Tongue (tissue), 2 donors: ENCODE data around the genes CLEC5A, PRSS2 and EPHB6.

DNA sequence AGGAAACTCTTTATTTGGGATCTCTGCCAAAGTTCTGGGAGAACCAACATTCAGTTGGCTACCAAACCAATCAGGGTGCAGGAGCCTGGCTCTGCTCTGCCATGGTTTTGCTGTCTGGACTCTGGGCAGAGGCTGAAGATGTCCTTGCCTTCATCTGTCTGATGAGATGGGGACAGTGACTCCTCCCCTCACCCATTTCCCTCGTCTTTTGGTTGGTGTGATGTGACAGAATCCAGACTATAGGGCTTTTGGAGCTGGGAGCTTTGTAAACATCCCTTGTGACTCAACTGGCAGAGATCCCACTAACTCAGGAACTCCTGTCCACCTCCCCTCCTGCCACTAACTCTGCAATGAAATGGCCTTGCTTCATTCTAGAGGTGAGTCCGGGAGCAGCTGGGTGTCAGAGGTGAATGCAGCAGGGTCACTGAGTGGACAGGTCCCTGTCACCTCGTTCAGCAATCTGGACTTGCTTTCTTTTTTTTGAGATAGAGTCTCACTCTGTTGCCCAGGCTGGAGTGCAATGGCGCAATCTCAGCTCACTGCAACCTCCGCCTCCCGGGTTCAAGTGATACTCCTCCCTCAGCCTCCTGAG, 73.0 kb downstream of the DENND2A start:
- RAMPAGE, long total RNA, result no peak

DNA sequence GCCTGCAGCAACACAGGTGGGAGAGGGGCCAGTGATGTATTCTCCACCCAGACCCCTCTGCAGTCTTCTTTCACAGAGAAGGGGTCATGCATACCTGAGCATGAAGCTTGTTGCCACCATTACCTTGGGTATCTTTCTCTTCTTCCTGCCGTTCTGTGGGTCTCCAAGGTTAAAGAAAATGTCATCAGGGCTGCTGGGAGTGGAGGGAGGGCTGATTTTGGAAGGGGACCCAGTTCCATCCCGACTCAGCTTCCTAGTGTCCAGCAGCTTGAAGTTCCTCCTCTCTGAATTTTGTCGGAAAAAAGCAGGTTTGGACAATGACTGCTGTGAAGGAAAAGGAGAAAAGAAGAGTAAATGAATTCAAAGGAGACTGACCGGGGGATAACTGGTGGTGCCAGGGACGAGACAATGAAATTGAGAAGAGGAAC, 66.9 kb downstream of the DENND2A start:
- RAMPAGE, long total RNA, result no peak

DNA sequence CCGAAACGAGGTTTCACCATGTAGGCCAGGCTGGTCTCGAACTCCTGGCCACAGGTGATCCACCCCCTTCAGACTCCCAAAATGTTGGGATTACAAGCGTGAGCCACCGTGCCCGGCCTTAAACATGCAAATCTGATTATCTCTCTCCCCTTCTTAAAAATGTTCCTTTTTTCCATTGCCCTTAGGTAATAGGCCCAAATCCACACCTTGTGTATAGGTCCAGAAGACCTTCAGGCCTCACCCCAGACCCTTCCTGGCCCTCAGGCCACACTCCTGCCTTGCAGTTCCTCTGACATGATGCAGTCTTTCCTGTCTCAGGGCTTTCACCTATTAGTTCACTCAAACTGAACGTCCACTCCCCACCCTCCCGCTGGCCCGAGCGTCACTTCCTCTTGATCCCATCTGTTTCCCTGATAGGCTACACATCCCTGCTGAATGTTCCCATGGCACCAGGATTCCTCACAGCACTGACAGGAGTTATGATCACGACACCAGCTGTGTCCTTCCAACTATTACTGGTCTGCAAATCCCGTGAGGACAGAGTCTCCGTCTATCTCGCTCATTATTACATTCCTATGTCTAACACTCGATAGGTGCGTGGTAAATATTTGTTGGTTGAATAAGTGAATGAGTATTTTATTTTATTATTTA, 46.4 kb downstream of the DENND2A start:
- RAMPAGE, long total RNA, result no peak

DNA sequence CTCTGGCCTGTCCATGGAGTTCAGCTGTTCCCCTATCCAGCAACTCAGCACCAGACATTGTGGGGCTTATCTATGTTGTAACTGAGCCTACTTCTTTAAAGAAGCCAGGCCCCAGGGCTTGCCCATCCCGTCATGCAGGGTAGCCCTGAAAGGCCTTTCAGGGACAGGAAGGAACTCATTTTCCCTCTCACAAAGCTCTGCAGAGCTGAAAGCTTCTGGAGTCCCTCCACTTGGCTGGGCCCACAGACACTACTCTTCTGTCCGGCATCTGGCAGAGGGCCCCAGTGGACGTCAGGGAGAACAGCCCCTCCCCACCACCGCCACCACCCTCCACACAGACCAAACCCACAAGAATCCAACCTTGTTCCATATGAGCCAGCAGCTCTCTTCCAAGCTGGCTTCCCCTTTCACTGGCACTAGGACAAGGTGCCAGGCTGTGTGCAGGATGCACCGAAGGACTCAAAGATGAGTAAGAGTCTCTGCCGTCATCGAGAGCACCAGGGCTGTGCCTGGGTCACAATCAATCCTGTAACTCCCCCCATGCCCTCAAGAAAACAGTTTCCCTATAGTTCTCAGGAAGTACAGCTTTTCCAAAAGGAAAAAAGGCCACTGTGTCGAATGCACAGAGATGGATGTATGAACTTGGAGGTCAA, 33.0 kb downstream of the DENND2A start:
- RAMPAGE, long total RNA, result no peak

DNA sequence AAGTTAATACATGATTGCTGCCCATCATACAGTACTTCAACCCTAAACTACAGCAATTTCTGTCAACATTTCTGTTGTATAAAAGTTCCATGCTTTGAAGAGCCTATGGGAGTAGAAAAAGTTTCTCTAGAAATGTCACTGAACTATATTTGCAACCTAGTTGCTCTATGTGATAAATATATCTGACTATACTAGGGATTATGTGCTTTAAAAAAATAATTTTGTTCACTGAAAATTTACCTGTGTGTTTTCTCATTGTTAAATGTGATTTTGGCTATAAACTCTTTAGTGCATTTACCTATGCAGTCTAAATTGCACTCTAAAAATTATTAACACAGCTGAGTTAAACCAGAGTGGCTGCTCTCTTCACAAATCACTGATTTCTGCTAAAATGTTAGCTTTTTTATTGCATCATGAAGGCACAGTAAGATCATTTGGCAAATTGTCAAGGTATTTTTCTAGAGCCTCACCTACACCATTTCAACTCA, 25.5 kb downstream of the NDUFB2 start:
- RAMPAGE, long total RNA, result no peak

DNA sequence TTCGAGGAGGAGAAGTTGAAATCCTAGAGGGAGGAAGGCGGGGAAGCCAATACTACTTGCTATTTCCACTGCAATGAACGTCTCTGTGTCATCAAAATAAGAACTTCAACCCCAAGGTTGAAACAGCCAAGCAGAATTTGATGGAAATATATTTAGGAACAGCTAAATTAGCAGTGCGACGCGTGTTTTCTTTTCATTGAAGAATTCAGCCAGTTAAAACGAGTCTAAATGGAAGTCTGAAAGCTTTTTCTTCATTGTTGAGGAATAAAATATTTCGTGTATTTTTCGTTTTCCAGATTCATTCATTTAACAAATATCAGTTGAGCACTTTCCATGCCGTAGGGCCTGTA, 474 bp upstream of the BRAF start:
- RAMPAGE, long total RNA, result no peak

- RAMPAGE, long total RNA, result no peak
Measured at GRCh38 chr7:141071018-141071736, 2.7 kb upstream of the TMEM178B start.

- RAMPAGE, long total RNA, result no peak
Measured at GRCh38 chr7:141280026-141280745, 206.3 kb downstream of the TMEM178B start.

- RAMPAGE, long total RNA, result no peak
Measured at GRCh38 chr7:141573503-141574019, 22.4 kb downstream of the AGK start.

- RAMPAGE, long total RNA, result no peak
Measured at GRCh38 chr7:141946722-141947221, at the start of gene CLEC5A. Gene CLEC5A (minus strand): TSS chr7:141946974.

DNA sequence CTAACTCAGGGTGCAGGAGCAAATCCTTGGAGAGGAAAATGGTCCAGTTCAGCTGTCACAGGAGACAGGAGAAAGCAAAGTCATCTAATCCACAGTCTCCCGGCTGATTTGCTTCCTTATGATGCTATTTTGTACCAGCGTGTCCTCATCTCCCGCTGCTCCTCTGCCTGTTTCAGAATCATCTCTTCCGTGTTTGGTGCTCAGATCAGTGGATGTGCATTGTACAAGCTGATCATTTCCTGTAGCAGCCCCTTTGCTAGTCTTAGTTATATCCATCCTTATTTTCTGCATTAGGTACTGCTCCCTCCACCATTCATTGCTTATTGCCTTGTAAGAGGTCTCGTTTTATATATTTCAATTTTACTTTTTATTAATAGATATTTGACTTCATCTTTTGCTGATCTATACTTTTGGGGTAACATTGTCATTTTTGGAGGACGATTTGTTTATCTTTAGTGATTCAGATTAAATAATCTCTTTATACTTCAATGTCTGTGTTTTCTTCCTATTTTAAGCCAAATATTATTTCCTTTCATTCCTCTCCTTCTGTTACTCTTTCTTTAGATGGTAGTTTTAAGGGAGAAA, 220.0 kb upstream of the PRSS58 start:
- RAMPAGE, long total RNA, result no peak

GRCh38 chr7:142496684-142497218, 238.9 kb upstream of the PRSS58 start:
- RAMPAGE, long total RNA, result no peak

DNA sequence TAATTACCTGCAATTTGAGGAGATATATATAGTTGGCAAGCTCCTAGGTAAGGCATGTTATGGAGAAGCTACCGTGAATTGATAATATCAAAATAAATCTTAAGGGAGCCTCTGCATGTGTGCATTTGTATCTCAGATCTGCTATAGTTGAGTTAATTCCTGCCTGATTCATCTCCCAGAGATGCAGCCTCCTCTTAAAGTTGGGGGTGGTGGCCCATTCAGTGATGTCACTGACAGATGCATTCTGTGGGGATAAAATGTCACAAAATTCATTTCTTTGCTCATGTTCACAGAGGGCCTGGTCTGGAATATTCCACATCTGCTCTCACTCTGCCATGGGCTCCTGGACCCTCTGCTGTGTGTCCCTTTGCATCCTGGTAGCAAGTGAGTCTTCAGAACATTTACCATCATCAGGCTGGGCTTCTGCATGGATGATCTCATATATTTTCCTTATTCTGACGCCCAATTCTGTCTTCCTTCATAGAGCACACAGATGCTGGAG, 185.8 kb upstream of the PRSS1 start:
- RAMPAGE, long total RNA, result no peak

- RAMPAGE, long total RNA, result no peak
Measured at GRCh38 chr7:142715104-142715633, 34.1 kb upstream of the PRSS1 start.

GRCh38 chr7:142717549-142717748, 31.8 kb upstream of the PRSS1 start:
- RAMPAGE, long total RNA, result no peak

GRCh38 chr7:142770692-142771060, at the start of gene PRSS2:
Gene PRSS2 (plus strand): TSS chr7:142770970.
- RAMPAGE, long total RNA, result no peak

- RAMPAGE, long total RNA, result no peak
Measured at GRCh38 chr7:142795082-142795931, 24.5 kb downstream of the PRSS2 start.

- RAMPAGE, long total RNA, result no peak
Measured at GRCh38 chr7:142854873-142855349, at the start of gene EPHB6. Gene EPHB6 (plus strand): TSS chr7:142855076.

GRCh38 chr7:143171663-143172188, 11.5 kb upstream of the TAS2R39 start:
- RAMPAGE, long total RNA, result no peak

DNA sequence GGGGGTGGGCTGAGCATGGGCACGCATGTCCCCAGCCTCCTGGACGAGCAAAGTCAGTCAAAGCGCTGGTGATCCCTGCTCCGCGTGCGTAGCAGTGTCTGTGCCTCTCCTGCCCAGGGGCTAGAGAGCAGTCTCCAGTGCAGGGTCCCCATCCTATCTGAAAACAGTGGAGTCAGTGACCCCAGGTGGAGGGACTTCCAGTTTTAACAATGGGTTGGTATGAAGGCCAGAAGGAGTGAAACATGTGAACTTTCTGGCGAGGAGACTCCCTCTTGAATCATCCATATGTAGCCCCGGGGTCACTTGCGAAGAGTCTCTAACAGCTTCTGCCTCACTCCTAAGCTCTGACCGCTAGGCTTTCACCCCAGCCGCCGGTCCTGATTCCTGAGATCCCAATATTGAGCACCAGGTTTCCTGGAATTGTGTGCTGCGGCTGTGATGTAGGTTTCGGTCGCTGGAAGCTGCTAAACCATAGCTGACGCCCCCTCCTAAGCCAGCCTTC, 653 bp upstream of the CASP2 start:
- RAMPAGE, long total RNA, result no peak